Prostate gland (tissue), 2 donors: ENCODE measurements around a stretch of chr22.

GRCh38 chr22:19359701-19360935 lies 68.6 kb upstream of the CLTCL1 start:
- PRO-cap, result no peak
- RAMPAGE, long total RNA, 2 experiments, result no peak in any of the 2 experiments

DNA sequence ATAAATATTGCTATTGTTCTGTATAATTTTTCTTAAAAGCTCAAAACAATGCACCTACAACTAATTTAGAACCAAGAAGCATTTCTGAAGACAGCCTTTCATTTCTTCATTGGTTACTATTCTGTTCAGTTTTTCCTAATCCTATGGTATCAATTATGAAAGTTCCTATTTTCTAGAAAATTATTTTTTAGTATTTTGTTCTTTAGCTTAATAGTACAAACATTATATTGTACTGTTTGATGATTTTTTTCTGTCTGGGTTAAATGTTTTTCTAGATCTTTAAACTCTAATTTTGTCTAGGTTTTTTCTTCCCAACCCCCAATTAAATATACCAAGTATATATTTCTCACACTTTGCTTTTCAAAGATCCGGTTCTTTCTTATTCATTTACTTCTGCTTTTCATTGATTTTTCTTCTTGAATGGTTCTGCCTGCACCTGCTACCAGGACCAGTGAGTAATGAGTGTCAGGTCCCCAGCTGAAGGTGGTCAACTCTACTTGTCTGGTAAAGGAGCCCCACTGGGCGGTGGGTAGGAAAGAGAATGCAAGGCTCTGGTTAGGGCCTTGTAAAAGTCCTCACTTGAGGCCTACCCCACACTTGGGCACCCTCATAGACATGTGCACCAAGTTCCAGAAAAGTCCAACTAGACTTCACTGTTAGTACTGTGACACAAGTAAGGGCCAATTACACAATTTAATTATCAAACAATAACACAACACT lies 27.6 kb downstream of the HIRA start:
- PRO-cap, result no peak
- RAMPAGE, long total RNA, 2 experiments, result no peak in any of the 2 experiments

GRCh38 chr22:19406559-19407505 lies 24.7 kb downstream of the HIRA start:
- PRO-cap, result no peak
- RAMPAGE, long total RNA, 2 experiments, result no peak in any of the 2 experiments

DNA sequence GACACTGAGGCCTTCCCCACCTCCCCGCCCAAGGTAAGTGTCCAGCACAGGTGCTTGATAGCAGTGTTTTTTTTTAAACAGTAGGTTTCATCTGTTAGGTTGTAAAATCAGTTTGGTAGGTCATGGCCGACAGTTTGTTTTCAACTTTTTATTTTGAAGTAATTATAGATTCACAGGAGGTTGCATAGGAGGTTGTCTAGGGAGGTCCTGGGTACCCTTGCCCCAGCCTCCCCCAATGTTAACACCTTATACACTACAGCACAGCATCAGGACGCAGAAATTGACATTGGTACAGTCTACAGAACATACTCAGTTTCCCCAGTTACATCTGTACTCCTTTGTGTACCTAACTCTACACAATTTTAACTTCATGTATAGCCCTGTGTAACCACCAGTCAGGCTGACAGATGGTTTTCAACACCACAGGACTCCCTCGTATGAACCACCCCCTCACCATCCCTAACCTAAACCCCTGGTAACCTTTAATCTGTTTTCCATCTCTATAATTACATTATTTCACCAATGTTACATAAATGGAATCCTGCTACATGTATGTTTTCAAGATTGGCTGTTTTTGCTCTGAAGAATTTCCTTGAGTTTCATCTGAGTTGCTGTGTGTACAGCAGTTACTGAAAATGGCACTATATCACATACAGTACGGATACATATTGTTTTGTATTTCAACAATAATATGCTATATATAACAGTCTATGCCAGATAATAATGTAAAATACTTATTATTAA lies 6.6 kb downstream of the C22orf39 start:
- PRO-cap, result no peak
- RAMPAGE, long total RNA, 2 experiments, result no peak in any of the 2 experiments

DNA sequence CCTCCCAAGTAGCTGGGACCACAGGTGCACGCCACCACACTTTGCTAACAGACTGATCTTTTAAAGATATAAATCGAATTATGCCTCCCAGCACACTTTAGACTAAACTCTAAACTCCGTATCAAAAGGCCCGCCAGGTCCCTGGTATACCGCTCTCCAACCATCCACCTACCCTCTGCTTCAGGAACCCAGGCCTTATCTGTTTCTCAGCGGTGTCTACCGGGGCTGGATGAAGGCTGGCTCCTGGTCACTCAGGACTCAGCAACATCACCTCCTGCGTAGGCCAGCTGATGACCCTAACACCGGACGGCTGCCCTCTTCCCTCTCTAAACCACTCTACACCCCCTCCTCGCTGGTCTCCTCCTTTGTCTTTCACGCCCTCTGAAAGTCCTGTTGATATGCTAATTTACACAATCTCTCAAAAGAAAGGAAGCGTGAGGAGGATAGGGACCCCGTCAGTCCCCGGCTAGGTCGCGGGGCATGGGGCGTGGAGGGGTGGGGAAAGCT lies 636 bp downstream of the C22orf39 start:
- PRO-cap, result no peak
- RAMPAGE, long total RNA, 2 experiments, result no peak in any of the 2 experiments

DNA sequence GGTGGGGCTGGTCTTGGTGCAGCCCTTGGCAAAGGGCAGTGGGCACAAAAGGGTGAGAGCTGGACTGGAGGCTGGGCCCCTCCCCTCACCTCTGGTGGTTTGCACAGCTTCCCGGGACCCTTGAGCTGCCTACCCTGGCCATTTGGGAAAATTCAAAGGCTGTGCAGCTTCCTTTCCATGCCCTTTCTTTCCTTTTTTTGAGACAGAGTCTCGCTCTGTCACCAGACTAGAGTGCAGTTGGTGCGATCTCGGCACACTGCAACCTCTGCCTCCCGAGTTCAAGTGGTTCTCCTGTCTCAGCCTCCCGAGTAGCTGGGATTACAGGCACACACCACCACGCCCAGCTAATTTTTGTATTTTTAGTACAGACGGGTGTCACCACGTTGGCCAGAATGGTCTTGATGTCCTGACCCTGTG lies 3.1 kb downstream of the CLDN5 start:
- PRO-cap, result no peak
- RAMPAGE, long total RNA, 2 experiments, result no peak in any of the 2 experiments

DNA sequence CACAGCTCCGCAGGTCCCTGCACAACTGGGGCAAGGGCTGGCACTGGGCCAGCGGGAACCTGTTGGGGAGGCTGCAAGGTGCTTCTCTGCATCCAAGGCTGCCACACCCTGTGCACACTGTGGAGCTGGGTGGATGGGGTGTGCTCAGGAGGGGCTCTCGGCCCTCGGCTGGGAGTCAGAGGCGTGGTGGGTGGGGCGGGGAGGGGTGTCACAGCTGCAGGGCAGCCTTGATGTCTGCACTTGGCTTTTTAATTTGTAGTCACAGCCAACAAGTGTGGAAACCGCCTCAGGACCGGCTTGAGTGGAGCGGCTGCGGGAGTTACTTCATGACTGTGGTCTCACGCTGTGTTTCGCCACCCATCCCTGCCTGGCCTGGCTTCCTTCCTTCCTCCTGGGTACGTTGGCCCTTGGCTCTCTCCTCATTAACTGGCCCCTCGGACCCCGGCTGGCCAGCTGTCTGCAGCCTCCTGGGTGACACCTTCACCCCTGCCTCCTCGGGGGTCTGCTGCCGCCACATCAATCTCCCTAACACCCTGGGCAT lies 26.3 kb upstream of the SEPTIN5 start:
- PRO-cap, result no peak
- RAMPAGE, long total RNA, 2 experiments, result no peak in any of the 2 experiments

GRCh38 chr22:19770682-19771044 lies 10.1 kb downstream of the TBX1 start:
- PRO-cap, result no peak
- RAMPAGE, long total RNA, 2 experiments, result no peak in any of the 2 experiments

DNA sequence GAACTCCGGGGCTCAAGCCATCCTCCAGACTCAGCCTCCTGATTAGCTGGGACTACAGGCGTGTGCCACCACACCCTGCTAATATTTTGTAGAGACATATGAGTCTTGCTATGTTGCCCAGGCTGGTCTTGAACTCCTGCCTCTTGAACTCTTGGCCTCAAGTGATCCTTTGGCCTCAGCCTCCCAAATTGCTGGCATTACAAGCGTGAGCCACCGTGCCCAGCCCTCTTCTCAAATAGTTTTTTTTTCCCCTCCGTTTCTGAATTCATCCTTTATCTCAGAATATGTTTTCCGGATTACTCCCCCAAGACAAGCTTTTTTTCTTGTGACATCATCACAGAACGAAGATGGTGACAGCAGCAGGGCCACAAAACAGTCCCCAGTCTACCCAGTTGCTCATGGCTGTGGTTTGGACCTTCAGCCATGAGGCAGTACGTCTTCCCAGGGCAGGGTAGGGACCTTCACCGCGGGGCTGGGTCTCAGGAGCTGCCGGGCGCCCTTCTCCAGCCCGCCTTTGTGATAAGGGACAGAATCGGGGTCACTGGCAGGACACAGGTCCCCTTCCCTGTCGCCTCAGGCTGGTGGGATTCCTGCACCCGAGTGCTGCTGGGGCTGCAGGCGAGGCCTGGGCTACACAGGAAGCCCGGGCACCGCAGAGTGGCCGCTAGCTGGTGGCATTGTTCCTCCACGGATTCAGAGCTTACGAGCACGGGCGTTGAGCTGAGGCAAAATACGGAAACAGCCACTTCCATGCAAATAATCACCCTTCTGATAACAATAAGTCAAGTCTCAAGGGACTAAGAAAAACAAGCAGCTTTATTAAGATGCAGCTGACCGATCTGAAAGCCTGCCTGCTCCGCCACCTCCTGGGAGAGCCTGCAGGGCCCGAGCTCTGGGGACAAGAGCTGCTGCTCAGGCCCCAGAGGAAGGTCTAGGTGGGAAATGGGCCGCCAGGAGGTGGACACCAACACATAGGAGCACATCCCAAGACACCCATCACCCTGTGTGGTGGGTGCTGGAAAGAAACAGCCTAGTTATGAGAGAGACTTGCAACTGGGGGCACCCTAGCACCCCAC lies 12.2 kb downstream of the TBX1 start:
- PRO-cap, result no peak
- RAMPAGE, long total RNA, 2 experiments, result no peak in any of the 2 experiments

DNA sequence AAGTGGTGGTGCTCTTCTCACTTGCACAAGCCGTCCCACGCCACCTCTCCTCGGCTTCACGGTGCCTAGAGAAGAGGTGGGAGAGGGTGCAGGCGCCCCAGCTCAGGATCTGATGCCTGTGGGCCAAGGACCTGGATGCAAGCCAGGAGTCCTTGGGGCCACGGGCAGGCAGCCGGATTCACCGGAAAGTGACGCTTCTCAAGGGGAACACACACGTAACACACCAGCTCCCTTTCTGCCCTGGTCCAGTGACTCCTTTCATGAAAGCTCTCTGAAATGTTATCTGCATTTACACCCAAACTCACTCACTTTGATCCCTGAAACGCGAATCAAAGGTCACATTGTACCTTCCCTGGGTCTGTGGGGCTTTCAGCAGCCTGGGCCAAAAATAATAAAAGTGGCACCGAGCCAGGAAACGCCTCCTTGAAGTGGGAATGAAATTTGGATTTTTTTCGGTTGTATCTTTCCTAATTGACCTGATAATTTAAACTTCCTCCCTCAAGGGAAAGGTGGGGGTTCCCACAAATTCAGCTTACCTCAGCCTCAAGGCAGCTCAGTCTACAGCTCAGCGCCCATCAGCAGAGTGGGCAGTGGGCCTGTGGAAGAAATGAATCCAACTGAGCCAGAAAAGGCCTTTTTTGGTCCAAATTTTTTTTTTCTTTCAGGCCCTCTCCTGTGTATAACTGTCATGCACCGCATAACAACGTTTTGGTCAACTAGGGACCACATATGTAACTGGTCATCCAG lies 1.2 kb upstream of the GNB1L start:
- PRO-cap, result no peak
- RAMPAGE, long total RNA, 2 experiments, result no peak in any of the 2 experiments

DNA sequence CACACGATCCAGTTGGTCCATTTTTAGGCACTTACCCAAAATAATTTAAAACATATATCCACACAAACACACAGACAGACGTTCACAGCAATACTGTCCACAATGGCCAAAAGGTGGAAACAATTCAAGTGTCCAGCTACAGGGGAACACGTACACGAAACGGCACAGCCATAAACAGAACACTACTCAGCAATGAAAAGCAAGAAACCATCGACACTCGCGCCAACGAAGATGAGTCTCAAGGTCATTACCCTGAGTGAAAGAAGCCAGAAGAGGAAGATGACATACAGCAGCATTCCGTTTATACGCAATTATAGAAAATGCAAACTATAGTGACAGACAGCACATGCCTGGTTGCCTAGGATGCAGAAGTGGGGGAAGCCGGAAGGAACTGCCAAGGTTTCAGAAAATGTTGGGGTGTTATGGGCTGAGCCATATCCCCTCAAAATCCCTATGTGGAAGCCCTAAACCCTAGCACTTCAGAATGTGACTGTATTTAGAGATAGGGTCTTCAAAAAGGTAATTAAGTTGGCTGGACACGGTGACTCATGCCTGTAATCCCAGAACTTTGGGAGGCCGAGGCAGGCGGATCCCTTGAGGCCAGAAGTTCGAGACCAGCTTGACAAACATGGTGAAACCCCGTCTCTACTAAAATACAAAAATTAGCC lies 13.2 kb upstream of the COMT start:
- PRO-cap, result no peak
- RAMPAGE, long total RNA, 2 experiments, result no peak in any of the 2 experiments

GRCh38 chr22:20033060-20033245 lies 12.0 kb downstream of the TANGO2 start:
- PRO-cap, result no peak
- RAMPAGE, long total RNA, 2 experiments, result no peak in any of the 2 experiments

- PRO-cap, result no peak
- RAMPAGE, long total RNA, 2 experiments, result no peak in any of the 2 experiments
Observed at GRCh38 chr22:20093962-20095266, 14.4 kb downstream of the DGCR8 start.

GRCh38 chr22:20289124-20289824 lies 21.2 kb upstream of the RTN4R start:
- PRO-cap, result no peak
- RAMPAGE, long total RNA, 2 experiments, result no peak in any of the 2 experiments

GRCh38 chr22:20290783-20291409 lies 22.8 kb upstream of the RTN4R start:
- PRO-cap, result no peak
- RAMPAGE, long total RNA, 2 experiments, result no peak in any of the 2 experiments

DNA sequence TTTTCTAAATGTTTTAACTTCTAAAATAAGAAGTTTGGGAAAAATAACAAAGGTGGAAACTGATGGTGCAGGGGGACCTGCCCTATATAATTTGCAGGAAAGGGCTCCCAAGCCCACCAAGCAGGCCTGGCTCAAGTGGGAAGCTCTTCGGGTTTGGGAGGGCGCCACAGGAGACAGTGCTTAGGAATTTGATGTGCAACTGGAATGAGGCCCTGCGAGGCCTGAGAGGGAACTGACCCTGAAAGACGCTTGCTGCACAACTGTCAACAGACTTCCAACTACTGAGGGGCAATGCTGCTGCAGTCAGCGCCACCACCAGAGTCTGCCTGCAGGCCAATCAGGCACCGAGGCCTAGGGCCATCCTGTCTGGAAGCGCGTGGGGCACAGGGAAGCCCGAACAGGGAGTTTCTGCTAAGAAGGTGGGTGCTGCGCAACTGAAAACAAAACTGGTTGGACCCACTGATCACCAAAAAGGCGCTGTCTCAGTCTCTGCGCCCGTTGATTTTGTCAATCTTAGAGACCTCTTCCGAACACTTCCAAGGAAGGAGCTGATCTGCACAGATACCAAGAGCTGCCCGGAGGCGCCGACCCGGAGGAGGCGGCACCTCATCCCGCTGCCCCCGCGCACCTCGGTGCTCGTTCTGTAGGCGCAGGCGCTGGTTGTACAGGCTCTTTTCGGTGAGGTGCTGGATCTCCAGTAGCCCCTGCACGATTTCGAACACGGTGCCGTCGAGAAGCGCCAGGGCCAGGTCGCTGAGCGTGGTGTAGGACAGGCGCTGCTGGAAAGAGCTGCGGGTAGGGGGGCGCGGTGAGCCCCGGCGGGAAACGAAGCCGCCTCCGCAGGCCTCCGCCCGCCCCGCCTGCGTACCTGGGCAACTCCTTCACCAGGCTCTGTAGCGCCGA lies 598 bp downstream of the DGCR6L start:
- PRO-cap, result no peak
- RAMPAGE, long total RNA, 2 experiments, result no peak in any of the 2 experiments

DNA sequence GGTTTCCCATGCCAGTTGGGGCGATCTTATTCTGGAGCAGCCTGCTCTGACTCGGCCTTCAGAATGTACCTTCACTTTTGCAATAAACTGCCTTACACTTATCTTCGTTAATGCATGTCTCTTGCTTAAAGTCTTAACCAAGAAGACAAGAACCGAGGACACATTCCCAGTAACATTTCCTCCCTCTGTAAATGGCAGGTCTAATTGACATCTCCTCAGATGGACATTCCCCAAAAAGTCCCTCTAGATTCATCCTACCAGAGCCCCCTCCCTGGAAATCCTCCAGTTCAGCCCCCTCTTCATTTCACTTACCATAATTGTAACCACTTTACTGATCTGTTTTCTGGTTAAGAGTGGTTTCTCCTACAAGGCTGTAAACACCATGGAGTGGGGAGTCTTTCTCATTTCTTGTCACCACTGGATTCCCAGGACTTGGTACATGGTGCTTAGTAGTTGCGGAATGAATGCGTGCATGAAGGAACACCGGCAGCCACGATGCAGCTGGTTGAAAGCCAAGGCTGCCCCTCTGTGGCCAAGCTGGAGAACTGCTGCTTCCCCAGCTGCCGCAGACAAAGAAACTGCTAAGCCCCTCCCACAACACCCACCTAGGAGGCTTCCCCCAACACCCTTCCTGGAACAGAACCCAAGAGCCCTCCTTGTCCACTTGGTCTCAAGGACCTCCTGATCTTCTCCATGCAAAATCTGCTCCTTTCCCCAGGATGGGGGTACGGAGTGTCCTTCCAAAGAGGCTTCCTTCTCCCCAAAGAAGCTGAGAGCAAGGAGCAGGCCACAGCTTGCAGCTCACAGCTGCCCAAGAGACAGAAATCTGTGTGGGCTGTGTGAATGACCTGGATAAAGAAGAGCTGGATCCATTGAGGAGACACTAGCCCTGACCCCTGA lies 18.5 kb upstream of the SCARF2 start:
- PRO-cap, result no peak
- RAMPAGE, long total RNA, 2 experiments, result no peak in any of the 2 experiments

DNA sequence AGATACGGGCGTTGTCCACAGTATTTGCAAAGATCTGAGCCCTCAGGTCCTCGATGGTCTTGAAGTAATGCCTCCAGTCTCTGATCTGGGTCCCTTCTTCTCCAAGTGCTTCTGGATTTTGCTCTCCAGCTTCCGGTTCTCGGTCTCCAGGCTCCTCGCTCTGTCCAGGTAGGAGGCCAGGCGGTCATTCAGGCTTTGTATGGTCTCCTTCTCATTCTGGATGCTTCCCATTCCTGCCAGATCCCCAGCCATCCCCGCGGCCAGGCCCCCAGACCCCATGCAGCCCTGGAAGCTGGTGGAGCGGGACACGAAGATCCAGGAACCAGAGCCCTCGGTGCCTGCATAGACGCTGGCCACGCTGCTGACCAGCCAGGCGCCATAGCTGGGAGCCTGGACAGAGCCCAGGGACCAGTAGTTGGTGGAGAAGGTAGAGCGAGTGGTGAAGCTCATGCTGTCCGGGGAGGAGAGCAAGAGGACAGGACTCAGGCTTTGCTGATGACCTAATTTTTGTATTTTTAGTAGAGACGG lies 11.9 kb downstream of the KLHL22 start:
- PRO-cap, result no peak
- RAMPAGE, long total RNA, 2 experiments, result no peak in any of the 2 experiments

GRCh38 chr22:20496299-20497223 lies 966 bp upstream of the KLHL22 start:
- PRO-cap, result unidirectional peak, minus-strand start at chr22:20496523; unidirectional peak, minus-strand start at chr22:20496619
- RAMPAGE, long total RNA, 2 experiments, result no peak in any of the 2 experiments

- PRO-cap, result no peak
- RAMPAGE, long total RNA, 2 experiments, result no peak in any of the 2 experiments
Observed at GRCh38 chr22:20531304-20532351, 24.2 kb downstream of the MED15 start.